Fallopian tube (tissue), 1 donor: ENCODE data around the gene GRPEL1.

DNA sequence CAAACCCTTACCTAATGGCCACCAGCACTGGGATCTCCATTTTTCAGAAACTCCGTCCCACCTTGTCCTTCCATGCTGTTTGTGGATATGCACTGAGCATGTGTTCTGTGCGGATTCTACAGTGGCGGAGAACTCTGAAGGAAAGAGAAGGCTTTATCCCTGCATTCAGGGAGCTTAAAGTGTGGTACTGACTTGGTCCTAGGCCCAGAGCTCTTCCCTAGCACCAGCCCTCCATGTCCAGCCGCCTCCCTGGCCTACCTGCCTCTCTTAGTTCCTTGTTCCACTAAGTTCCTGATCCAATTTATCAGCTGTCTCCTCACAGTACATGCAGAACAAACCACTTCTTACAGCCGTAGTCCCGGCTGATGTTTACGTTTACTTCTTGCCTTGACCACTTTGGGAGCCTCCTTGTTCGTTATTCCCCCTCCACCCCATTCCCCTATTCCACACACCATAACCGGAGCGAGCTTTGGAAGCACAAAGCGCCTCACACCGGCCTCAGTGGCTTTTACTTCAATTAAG is 1.9 kb downstream of the TADA2B start:
- PRO-cap = unidirectional peak, minus-strand start at position 269 of the sequence

DNA sequence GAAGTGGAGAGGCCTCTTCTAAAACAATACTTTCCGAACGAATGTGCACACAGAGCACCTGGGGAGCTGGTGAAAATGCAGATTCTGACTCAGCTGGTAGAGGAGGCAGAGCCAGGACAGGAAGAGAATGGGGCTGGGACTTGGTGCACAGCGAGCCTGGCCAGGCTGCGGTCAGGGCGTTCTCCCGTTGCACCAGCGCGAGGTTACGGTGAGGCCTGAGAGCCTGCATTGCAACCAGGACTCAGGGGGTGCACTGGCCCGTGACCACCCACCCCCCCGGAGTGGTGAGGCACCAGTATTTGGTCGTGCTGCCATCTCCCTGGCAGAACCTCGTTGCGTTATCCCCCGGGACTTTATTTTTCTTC is 2.7 kb downstream of the TADA2B start:
- PRO-cap = no peak

GRCh38 chr4:7067866-7068822 is at the start of gene GRPEL1:
GRPEL1 (minus strand) TSS chr4:7068064.
- PRO-cap = bidirectional peak, plus-strand start at chr4:7068392, minus-strand start at chr4:7068076

- PRO-cap = no peak
Measured at GRCh38 chr4:7250127-7250998, 58.0 kb downstream of the SORCS2 start.

GRCh38 chr4:7490070-7490360 is 55.3 kb upstream of the PSAPL1 start:
- PRO-cap = no peak

GRCh38 chr4:7746769-7747448 is 192.8 kb downstream of the AFAP1 start:
- PRO-cap = no peak

GRCh38 chr4:7759140-7759809 is 180.4 kb downstream of the AFAP1 start:
- PRO-cap = no peak

DNA sequence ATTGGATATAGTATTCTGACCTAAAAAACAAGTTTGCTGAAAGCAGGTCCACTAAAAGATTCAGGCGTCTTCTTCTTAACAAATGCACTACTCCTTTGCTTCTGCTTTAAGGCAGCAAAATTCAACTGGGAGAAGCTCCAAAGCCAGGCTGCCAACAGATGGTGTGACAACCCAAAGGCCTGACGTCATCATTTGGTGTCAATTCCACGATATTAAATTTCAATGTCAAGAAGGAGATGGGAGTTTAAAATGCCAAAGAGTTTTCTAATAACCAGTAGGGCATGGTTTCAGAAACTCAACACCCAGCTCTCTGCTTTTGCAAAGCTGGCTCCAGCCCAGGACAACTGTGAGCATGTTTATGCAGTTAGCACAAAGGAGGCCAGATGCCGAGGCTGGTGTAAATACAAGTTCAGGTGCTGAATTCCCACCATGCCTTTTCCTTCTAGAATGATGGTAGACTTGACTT is 67.4 kb downstream of the AFAP1 start:
- PRO-cap = no peak

DNA sequence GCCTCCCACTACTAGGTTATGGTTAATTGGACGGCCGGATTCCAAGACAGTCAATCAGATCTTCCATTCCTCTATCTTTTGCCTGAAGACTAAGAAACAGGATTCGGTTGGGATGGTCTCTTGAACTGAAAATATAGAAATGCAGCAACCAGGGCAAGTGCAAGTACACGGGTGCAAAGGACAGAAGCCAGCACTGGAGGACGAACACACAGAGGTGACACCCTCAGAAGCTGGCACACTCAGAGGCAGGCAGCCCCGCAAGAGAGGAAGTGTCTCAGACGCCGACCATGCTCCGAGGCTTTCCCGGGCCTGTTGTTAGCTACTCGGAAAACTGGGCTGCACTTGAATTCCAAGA is 63.3 kb downstream of the AFAP1 start:
- PRO-cap = no peak

- PRO-cap = no peak
Measured at GRCh38 chr4:8009913-8010234, 70.2 kb upstream of the AFAP1 start.

GRCh38 chr4:8010235-8011154 is 70.8 kb upstream of the AFAP1 start:
- PRO-cap = unidirectional peak, plus-strand start at chr4:8010319; bidirectional peak, plus-strand start at chr4:8010884, minus-strand start at chr4:8010712

GRCh38 chr4:8214943-8215771 is 16.1 kb downstream of the SH3TC1 start:
- PRO-cap = no peak

DNA sequence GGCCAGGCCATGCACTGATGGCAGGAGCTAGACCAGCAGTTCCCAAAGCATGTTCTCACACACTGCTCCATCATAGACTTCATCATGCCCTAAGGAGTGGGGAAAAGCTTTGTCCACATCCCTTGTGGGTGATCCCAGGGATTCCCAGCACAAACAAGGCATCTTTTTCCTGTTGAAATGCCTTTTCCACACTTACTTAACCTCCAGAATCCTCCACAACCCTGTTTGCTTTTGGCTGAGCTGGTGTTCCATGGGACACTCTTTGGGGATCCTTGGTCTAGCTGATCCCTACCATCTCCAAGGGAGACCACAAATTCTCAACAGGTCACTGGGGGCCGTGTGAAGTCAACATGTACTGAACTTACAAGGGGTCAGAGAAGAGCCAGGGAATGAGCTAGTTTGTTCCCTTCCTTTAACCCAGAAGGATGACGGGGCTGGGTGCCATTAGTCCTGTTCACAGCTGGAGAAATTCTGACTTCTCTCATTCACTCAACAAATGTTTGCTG is 21.8 kb downstream of the SH3TC1 start:
- PRO-cap = no peak

DNA sequence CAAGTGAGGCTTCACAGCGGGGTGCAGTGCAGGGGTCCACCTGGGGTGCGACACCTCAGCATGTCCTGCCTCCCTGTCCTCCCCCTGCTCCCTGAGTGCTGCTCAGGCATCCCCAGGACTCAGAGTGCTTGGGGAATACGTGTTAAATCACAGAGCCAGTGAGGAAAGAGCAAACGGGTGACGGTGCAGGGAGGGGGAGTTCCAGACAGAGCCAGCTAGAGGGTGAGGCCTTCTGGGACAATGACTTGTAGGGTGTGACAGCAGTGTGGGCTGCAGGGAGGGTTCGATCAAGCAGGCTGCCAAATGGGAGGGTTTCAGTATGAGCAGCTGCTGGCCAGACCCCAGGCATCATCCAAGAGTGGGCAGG is 13.7 kb upstream of the HTRA3 start:
- PRO-cap = no peak

DNA sequence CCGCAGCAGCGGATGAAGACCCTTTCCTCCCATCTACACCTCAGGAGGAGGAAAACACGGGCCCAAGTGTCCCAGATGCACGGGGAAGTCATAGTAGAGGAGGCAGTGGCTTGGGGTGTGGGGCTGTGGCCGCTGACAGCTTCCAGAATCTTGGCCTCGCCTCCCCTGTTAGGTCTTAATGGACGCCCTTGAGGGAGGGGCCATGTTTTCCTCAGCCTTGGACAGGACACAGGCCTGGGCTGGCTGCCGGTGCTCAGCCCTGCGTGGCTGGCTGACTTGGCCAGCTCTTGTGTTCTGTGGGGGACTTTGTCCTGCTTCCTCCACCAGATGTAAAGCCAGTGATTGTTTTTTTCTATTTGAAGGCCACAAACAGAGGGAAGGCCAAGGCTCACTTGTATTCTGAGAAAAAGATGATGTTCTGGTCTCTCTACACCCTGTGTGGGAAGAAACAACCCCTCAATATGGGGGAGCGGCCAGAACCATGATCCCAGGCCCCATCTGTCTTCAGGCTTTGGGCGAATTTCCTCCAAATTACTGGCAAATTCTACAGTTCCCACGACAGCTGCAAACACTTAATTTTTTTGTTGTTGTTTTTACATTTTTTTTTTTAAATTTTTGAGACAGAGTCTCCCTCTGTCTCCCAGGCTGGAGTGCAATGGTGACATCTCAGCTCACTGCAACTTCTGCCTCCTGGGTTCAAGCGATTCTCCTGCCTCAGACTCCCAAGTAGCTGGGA is 71.3 kb downstream of the HTRA3 start:
- PRO-cap = no peak

GRCh38 chr4:8440944-8441528 is 459 bp downstream of the TRMT44 start:
- PRO-cap = no peak

- PRO-cap = no peak
Measured at GRCh38 chr4:8475631-8476343, 35.2 kb downstream of the TRMT44 start.

DNA sequence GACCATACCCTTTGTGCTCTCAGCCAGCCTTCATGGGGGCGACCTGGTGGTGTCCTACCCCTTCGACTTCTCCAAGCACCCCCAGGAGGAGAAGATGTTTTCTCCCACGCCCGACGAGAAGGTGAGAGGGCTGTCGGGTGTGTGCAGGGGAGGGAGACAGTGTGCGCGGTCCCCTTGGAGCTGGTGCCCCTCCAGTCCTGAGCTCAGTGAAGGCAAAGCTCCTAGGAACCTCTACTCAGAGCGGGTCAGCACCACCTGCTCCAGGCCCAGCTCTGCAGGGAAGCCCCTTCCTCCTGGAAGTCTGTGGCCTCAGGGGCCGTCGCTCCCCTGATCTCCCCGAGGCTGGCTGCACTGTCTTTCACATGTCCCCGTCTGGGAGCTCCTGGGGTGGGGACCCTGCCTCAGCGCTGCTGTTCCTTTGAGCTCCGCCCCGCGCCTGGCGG is 14.8 kb downstream of the CPZ start:
- PRO-cap = no peak

- PRO-cap = no peak
Measured at GRCh38 chr4:8611820-8612740, 19.5 kb downstream of the CPZ start.

GRCh38 chr4:8642007-8642483 is 49.5 kb downstream of the CPZ start:
- PRO-cap = no peak